Mesenchymal stem cell of Wharton's jelly (primary cell): ENCODE measurements around the genes TRABD and ADM2.

GRCh38 chr22:49775180-49775737 is 52.4 kb downstream of the BRD1 start:
- CAGE, long polyA plus RNA, result no peak

GRCh38 chr22:49799203-49799713 is 28.4 kb downstream of the BRD1 start:
- CAGE, long polyA plus RNA, result no peak

GRCh38 chr22:49808005-49808523 is 19.6 kb downstream of the BRD1 start:
- CAGE, long polyA plus RNA, result no peak

DNA sequence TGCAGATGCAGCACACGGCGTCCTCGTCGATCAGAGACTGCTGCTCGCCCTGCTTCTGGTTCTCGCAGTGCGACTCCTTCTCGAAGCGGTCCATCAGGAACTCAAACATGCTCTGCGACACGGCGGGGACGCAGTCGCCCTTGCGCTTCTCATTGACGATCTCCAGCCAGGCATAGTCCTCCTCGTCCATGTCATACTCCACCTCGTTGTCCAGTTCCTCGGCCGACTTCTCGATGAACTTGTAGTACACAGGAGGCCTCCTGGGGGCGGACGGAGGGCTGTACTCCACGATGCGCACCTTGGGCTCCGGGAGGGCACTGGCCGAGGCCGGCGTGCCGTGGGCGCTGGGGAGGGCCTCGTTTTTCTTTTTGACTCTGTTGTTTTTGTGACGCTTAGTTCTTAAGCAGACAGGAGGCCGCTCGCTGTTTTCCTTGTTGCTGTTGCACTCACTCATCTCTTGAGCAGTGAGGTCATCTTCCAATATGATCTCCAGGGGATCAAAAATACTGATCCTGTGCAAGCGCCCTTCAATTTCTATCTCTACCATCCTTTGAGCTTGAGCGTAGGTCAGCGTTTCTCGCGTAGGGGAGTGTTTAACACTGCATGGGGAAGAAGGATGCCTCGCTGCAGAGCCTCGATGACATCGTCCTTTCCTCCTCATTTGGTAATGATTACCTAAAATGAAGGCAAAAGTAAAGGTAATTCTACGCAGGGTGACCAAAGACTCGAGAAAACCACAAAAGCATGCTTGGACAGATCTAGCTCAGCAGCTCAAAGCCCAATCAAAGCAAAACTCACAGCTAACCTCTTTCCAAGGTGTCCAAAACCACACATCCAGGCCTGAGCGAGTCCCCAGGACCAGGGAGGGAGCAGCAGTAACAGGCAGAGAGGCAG is 3.8 kb downstream of the BRD1 start:
- CAGE, long polyA plus RNA, result no peak

GRCh38 chr22:49825961-49826369 is 1.7 kb downstream of the BRD1 start:
- CAGE, long polyA plus RNA, result no peak

GRCh38 chr22:49870330-49870886 is 16.8 kb downstream of the ZBED4 start:
- CAGE, long polyA plus RNA, result no peak

DNA sequence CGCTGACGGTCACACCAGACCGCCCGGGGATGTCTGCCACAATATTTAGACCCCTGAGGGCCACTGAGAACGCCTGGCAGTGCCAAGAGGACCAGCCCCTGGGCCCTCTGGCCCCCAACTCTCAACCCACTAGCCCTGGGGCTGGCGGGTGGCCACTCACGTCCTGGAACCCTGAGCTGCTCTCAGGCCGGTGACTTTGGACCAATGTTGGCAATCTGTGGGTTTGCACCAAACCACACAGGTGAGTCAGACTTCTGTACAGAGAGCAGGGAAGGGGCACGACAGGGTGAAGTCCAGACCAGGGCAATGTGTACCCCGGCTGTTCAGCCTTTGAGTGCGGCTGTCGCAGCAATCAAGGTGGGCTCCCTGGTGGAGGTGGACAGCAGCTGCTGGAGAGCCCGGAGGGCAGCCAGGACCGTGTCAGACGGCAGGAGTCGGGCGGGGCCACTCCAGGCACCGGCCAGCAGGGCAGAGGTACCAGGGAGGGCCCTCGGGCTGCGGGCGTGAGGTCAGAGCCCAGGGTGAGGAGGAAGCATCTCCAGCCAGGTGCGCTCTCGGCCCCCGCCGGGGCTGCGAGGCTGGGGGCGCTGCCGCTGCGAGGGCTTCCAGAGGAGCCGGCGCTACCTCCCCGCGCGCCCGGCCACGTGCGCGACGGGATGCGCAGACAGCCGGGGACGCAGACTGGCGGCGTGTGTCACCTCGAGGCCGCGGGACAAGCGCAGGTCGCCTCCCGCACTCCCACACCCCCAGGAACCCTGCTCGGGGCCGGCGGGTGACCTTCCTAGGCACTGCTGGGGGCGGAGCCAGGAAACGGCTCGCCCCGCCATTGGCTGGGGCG is 803 bp upstream of the PIM3 start:
- CAGE, long polyA plus RNA, result no peak

GRCh38 chr22:49962904-49963275 is 2.3 kb downstream of the PIM3 start:
- CAGE, long polyA plus RNA, result no peak

- CAGE, long polyA plus RNA, result no peak
Measured at GRCh38 chr22:49965789-49966309, 5.3 kb downstream of the PIM3 start.

DNA sequence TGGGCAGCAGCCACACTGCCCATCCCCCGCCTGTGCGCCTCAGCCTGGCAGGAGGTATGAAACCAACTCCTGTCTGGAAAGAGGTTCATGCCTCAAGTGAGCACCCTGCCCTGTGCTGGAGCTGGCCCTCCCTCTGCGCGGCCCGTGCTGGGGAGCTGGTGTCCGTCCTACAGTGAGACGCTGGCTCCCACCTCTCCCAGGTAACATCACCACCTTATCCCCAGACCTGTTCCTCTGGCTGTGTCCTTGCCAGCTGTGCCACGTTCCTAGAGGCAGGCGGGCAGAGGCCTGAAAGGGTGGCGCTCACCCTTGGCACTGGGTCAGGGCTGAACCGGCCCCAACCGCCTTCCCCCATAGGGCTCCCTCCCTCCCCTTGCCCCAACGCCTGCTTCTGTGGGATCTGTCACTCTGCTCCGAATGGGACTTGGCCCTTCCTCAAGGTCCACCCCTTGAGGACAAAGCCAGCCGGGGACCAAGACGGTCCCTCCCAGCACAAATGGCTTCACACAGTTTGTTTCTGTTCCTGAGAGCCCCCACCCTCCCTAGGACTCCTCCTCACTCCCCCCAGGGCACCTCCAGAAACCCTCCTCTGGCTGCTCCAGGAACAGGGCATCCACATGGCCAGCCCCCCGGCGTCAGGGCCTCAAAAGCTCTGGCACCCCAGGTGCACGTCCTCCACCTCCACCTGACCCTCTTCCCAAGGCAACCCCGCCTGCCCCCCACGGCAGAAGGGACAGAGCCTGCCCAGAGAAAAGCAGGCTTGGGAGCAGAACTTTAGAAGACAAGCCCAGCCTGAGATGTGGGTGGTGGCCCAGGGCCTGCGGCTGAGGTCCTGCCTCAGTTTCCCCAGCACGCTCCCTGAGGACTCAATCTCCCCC is 2.8 kb upstream of the TRABD start:
- CAGE, long polyA plus RNA, result no peak

- CAGE, long polyA plus RNA, result start-site peak on the plus strand at chr22:50185920-50185954, 363 and 178 reads in 2 replicates
Measured at GRCh38 chr22:50185343-50186286, at the start of gene TRABD. Gene TRABD (plus strand): TSS chr22:50185913.

DNA sequence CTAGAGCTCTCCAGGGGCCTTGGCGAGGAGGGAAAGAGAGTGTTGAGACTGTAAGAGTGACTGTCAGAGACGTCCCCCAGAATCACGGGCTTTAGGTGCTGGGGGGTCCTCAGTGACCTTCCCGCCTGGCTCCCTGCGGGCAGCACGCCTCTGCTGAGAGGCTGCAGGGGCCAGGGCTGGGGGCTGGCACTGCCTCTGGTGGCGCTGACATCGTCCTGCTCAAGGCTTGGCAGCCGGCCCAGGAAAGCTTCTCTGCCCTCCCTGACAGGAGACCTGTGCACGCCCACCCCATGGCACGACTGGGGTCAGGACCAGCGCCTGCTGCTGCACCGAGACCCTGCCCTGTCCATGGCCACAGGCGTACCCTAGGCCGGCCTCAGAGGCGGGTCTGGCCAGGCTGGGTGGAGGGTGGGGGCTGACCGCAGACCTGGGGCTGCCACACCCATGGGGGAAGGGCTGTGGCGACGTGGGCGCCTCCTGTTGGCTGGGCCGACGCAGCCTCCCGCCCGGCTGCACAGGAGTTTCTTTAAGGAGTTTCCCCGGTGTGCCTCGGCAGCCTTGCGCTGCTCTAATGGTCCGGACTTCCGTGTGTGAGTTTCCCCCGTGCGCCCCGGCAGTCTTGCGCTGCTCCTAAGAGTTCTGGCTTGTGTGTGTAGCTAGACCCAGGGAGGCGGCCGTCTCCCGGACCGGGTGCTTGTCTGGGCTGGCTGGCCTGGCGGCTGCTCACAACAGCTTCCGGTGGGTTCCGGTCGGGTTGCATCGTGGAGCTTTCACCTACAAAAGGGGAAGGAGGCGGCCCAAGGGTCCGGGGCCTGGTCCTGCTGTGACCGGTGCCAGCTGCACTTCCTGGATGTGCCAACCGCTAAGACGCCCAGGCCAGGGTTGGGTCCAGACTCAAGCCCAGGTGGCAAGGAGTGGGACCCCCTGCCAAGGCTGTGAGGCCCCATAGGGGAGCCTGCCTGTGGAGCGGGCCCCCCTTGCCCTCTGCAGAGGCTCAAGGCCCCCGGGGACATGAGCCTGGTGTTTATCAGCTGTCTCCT is 4.7 kb downstream of the TRABD start:
- CAGE, long polyA plus RNA, result start-site peak on the plus strand centred at position 522 of the sequence, 70 bp wide, 173 and 377 reads in 2 replicates

GRCh38 chr22:50200148-50200658 is 608 bp upstream of the SELENOO start:
- CAGE, long polyA plus RNA, result no peak

DNA sequence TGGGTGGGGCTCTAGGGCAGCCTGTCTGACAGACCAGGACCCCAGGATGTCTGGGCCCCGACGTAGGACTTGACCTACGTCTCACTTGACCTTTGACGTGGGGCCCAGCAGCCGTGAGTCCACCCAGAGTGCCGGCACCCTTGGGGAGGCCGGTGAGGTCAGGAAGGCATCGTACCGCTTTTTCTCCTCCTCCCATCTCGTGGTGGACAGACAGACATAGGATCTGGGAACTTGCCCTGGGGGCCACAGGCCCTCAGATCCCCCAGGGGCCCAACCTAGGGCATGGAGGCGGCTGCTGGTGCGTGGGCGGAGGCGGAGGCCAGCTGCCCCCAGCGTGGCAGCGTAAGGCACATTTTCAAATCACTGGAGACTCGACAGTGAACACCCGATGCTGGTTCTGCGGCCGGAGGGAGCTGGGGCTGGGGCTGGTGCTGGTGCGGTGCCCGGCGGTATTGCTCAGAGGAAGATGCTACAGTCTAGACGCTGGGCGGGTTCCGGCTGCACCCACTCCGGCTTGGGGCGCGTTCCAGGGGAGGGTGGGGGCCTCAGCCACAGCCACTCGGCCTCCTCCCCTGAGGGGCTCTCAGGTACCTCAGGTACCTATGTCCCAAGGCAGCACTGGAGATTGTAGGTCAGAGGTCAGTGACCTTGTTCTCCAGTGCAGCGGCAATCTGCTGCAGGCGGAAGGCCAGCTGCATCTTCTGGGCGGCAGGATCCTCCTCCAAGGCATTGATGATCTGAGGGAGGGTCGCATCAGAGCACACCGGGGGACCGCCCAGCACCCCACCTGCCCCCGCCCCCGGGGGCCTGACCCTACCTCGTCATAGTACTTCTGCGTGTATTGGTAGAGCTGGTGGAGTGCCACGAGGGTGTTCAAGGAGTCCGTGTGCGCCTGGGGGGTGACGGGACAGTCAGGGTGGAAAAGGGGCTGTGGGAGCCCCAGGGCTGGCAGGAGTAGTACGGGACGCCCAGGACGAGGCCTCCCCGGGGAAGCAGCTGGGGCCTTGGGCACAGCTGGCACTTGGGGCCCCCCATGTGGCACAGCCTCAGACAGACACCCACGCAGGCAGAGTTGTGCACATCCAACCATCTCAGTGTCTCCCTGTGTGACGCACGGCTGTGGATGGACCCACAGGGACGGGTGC is 5.3 kb upstream of the MAPK11 start:
- CAGE, long polyA plus RNA, result no peak

- CAGE, long polyA plus RNA, result no peak
Measured at GRCh38 chr22:50276454-50277079, 6.4 kb upstream of the MAPK11 start.

GRCh38 chr22:50305589-50306851 is 1.4 kb downstream of the PLXNB2 start:
- CAGE, long polyA plus RNA, result no peak

- CAGE, long polyA plus RNA, result no peak
Measured at GRCh38 chr22:50446131-50446480, 28.7 kb downstream of the SBF1 start.

- CAGE, long polyA plus RNA, result no peak
Measured at GRCh38 chr22:50460272-50460832, 14.5 kb downstream of the SBF1 start.

DNA sequence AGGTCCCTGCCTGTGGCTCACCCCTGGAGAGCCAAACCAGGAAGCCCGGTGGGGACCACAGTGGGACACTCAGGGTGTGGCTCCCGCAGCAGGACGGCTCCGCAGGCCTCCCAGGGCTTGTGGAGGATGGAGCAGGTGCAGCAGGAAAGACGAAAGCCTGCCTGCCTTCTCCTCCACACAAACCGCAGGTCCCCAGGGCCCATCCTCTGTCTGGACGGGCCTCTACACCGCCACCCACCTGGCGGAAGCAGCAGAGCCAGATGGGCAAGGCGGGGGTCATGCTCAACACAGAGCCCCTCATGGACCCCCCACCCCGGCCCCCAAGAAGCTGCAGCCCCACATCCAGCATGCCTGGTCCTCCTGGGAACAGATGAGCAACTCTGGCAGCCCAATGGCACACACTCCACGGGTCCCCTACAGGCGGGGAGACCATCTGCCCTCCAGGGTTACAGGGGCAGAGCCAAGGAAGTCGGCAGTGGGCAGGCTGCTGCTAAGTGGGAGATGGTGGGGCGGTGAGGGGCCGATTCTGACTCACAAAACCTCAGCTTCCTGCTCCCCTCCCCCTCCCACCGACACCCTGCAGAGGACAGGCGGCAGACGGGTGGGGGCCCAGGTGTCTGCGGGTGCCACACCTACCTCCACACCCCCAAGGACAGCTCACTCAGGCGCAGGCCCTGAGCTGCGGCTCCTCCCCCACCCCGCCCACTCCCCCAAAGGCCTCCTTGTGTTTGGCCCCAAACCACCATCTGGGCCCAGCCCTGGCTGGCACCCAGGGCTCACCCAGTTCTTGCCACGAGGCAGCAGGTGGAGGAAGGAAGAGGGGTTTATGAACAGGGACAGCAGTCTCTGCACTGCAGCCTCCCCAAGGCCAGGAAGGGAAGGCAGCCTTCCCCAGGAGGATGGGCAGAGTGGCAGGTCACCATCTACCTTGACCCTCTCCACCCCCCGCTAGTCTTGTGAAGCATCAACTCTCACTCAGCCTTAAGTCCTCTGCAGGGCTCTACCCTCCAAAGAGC is 5.1 kb downstream of the SBF1 start:
- CAGE, long polyA plus RNA, result no peak

GRCh38 chr22:50481124-50481632 is at the start of gene ADM2:
Gene ADM2 (plus strand): TSS chr22:50481543.
- CAGE, long polyA plus RNA, result no peak